ENCODE measurements around the gene TBL2.

DNA sequence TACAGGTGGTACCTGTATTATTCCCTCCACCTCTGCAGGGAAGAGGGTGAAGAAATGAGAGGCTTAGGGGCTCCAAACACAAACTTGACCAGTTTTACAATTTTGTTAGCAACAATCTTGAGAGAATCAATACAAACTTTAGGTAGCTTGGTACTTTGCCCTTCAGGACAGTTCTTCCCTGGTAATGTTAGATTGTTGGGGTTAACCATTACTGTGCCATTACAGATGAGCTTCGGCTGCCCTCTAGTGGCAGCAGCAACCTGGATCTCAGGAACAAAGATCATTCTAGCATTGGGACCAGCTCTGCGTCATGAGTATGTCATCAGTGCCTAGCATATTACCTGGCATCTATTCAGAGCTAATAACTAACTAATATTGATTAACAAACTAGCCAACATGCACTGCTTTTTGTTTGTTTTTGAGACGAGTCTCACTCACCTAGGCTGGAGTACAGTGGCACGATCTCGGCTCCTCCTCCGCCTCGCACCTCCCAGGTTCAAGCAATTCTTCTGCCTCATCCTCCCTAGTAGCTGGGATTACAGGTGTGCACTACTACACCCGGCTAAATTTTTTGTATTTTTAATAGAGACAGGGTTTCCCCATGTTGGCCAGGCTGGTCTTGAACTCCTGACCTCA lies 9.8 kb upstream of the POM121 start:
- PRO-cap, result no peak
- RAMPAGE, long total RNA, result no peak

DNA sequence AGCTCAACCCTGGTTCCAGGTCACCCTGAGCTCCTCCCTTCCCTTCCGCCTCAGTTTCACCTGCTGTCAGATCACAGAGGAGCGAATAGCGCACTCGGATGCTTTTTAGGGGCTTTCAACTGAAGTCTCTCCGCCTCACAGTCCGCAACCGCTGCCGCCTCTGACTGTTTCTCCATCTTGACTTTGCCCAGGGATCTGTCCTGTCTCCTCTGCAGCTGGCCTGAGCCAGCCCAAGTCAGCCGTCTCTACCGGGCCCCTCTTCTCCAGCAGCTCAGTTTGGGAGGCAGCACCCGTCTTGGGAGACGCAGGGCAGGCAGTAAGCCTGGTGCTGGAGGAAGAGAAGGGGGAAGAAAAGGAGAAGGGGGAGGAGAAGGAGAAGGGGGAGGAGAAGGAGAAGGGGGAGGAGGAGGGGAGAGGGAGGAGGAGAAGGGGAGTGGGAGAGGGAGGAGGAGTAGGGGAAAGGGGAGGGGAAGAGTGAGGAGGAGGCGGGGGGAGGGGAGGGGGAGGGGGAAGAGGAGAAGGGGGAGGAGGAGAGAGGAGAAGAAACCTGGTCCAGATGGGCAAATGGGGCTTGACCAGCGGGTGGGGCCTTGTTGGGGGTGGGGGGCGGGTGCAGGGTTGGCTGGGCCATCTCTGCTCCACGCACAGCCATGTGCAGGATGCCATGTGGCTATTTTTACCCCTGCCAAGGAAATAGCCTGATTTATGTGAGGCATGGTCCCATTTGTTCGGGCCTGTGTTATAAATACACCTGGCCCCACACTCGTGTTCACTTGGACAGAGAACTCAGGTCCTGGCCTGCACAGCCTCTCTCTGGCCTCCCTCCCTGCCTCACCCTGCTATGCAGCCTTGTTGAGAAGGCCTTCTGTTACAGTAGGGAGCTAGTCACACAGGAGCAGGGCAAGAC lies 35.9 kb upstream of the FZD9 start:
- PRO-cap, result no peak
- RAMPAGE, long total RNA, result no peak

GRCh38 chr7:73423959-73424730 lies 9.4 kb upstream of the FZD9 start:
- PRO-cap, result bidirectional peak, plus-strand start at chr7:73424195, minus-strand start at chr7:73424114
- RAMPAGE, long total RNA, result no peak

- PRO-cap, result no peak
- RAMPAGE, long total RNA, result no peak
Observed at GRCh38 chr7:73476660-73477785, 43.4 kb downstream of the FZD9 start.

GRCh38 chr7:73578284-73579399 lies at the start of gene TBL2:
Gene TBL2 (minus strand): TSS chr7:73578579.
- PRO-cap, result bidirectional peak, plus-strand start at chr7:73578343, minus-strand start at chr7:73578358; bidirectional peak, plus-strand start at chr7:73579012, minus-strand start at chr7:73578576
- RAMPAGE, long total RNA, result no peak

GRCh38 chr7:73593693-73594333 lies 15.4 kb upstream of the TBL2 start:
- PRO-cap, result no peak
- RAMPAGE, long total RNA, result no peak

DNA sequence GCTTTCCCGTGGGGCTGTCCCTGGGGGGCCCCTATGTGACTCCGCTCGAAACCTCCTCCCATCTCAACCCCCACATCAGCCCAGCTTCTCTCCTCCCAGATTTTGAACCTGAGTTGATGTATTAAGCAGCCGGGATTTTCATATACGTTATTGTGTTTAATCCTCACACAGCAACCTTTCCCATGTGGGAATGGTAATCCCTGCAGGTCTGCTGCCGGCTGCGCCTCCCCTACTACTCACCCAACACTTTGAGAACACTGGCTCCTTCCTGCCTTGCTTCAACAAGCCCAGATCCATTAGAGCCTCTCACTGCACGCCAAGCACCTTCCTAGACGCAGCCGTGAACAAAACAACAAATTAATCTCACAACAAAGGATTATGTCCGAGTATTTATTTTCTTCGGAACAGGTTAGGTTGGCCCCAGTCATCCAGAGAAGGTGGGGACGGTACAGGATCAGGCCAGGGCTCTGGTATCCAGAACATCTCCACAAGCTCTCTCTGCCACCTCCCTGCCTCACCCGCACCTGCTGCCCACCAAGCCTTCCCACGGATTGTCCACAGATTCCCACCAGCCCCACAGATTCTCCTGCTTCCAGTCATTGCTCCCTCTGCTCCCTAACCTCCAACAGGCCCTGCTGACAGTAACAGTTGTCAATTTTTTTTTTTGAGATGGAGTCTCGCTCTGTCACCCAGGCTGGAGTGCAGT lies 4.8 kb upstream of the ABHD11 start:
- PRO-cap, result bidirectional peak, plus-strand start at position 166 of the sequence, minus-strand start at position 259 of the sequence; bidirectional peak, plus-strand start at position 560 of the sequence, minus-strand start at position 500 of the sequence
- RAMPAGE, long total RNA, result no peak

DNA sequence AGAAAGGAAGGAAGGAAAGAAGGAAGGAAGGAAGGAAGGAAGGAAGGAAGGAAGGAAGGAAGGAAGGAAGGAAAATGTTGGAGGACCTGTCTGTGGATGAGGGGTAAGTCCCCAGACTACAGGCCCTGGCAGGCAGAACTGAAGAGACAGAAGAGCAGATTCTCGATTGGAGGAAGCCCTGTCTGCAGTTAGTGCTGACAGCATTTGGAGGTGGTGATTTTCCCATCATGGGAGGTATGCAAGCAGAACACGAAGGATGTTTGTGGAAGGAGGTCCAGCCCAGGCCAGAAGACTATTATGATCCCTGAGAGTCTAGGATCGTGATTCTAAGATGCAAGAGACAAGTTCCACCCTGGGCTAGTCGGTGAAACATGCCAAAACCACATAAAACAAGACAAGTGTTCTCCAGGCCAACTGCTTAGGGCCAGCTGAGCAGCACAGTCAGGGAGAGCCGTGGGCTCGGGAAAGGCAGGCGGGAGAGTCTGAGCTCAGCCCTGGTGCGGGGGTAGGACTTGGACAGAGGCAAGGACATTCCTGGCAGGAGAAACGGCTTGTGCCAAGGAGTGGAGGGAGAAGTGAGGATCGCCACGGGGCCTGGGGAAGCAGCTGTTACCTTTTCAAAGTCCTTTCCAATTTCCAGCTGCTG lies 4.0 kb downstream of the ELN start:
- PRO-cap, result no peak
- RAMPAGE, long total RNA, result no peak

DNA sequence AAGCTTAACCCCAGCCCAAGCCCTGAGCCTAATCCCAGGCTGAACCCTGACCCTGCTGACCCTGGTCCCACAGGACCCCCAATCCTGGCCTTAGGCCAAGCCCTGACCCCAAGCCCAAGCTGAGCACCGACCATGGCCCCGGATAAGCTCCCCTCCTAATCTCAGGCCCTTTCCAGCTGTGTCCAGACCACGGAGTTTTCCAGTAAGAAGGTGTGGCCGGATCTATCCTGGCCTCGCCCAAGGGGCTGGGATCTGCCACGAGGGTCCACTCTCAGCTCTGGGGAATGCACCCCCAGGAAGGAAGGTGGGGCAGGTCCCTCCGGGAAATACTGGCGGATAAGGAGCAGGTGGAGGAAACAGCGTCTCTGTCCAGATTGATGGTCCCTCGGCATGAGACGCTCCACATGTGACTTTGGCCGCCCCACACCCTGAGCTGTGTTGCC lies 10.3 kb downstream of the ELN start:
- PRO-cap, result no peak
- RAMPAGE, long total RNA, result no peak

DNA sequence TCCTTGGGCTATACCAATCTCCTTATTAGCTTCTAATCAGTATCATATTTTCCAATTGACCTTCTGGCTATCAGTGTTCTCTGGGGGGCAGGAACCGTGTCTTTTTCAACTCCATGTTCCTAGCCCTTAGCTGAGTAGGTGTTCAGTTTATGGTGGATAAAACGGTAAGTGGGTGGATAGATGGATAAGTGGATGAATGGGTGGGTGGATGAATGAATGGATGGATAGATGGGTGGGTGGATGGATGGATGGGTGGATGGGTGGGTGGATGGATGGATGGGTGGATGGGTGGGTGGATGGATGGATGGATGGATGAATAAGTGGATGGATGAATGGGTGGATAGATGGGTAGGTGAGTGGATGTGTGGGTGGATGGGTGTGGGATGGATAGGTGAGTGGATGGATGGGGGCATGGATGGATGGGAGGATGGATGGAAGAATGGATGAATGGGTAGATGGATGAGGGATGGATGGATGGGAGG lies 25.5 kb downstream of the ELN start:
- PRO-cap, result no peak
- RAMPAGE, long total RNA, result no peak

DNA sequence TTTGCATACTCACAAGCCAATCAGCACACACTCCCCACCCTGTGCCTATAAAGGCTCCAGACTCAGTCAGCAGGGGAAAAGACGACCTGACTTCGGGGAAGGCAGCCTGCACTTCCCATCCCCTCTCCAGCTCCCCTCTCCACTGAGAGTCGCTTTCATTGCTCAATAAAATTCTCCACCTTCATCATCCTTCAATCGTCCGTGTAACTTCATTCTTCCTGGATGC lies 34.9 kb upstream of the EIF4H start:
- PRO-cap, result bidirectional peak, plus-strand start at position 77 of the sequence, minus-strand start outside the sequence
- RAMPAGE, long total RNA, result no peak

GRCh38 chr7:74183431-74184185 lies 9.5 kb downstream of the EIF4H start:
- PRO-cap, result no peak
- RAMPAGE, long total RNA, result no peak

DNA sequence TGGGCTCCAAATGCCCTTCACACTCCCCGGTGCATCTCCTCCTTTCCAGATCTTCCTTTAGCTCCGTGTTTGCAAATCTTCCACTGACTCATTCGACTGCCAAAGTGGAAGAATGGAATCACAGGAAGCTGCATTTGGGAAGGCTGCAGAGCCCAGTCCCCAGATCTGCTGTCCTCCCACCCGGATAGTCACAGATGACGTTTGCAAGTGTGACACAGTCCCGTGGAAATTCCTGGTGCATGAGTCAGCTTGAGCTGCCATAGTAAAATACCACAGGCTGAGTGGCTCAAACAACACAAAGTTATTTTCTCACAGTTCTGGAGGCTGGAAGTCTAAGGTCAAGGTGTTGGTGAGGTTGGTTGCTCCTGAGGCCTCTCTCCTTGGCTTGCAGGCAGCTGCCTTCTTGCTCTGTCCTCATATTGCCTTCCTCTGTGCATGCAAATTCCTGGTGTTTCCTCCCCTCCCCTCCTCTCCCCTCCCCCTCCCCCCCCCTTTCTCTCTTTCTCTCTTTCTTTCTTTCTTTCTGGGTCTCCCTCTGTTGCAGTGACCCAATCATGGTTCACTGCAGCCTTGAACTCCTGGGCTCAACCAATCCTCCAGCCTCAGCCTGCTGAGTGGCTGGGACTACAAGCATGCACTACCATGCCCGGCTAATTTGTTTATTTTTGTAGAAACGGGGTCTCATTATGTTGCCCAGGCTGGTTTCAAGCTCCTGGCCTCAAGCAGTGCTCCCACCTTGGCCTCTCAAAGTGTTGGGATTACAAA lies 9.4 kb upstream of the CLIP2 start:
- PRO-cap, result bidirectional peak, plus-strand start at position 329 of the sequence, minus-strand start at position 114 of the sequence; bidirectional peak, plus-strand start at position 520 of the sequence, minus-strand start at position 431 of the sequence
- RAMPAGE, long total RNA, result no peak

DNA sequence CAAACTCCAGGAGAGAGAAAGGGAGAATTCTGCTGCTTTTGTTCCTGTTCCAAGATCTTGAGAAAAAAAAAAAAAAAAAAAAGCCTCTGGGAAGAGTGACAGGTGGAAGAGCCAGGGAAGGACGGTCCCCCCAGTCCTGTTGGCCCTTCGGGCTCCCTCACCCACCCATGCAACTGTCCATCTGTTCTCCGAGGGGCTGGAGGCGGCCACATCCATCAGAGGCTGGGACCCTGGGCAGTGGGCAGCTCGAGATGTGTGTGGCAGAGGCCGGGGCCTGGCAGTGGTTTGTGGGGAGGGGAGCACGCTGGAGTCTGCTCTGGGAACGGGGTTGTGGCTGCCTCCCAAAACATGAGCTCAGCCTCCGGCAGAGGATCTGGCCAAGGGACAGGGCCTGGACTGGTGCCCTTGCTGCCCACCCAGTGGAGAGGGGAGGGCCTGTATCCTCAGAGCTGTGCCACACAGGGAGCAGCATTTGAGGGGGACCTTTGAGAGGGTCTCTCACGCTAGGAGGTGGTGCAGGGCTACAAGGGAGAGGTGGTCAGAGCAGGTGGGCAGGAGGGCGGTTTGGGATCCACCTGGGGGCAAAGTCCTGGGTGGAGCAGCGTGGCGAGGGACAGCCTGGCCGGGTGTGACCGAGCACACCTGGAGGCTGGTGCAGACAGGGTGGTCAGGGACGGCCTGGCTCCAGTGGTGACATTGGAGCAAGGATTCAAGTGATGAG lies 35.7 kb downstream of the CLIP2 start:
- PRO-cap, result no peak
- RAMPAGE, long total RNA, result no peak

DNA sequence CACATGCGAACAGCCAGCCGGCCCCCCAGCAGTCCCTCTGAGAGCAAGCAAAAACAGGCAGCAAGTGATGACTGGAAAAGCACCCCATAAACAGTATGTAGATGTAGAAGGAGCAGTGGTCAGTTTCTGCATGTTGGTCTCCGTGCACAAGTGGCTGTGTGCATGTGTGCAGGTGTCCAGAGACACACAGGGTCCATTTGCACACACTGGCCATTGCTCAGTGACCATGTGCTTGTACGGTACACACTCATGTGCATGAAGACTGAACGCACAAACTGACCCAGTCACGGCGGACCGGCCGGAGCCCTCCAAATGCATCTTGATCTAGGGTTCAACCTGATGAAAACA lies 79.7 kb upstream of the GTF2IRD1 start:
- PRO-cap, result no peak
- RAMPAGE, long total RNA, result no peak

- PRO-cap, result unidirectional peak, plus-strand start at chr7:74482786
- RAMPAGE, long total RNA, result no peak
Observed at GRCh38 chr7:74482674-74483033, 28.9 kb downstream of the GTF2IRD1 start.

GRCh38 chr7:74513926-74514806 lies 60.5 kb downstream of the GTF2IRD1 start:
- PRO-cap, result no peak
- RAMPAGE, long total RNA, result no peak

DNA sequence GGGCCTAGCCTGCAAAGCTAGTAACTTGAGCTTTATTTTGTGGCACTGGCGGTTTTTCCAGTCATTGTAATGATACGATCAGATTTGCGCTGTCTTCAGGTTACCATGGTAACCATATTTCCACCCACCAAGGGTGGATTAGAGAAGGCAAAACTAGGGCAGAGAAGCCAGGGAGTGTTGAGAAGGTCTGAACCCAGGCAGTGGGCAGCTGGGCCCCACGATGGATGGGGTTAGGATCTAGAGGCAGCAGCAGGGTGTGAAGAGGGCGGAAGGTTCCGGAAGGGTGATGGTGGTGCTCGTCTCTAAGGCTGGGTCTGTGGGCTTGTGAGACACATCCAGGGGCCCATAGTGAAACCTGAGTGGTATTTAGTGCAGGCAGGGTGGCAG lies 88.0 kb upstream of the GTF2I start:
- PRO-cap, result no peak
- RAMPAGE, long total RNA, result no peak

- PRO-cap, result bidirectional peak, plus-strand start at chr7:74656405, minus-strand start at chr7:74656188
- RAMPAGE, long total RNA, result no peak
Observed at GRCh38 chr7:74656287-74656834, 1.2 kb upstream of the GTF2I start.

- PRO-cap, result no peak
- RAMPAGE, long total RNA, result start-site peak on the plus strand at chr7:74700366-74700395, 77 and 36 reads in 2 replicates
Observed at GRCh38 chr7:74700177-74701352, 43.0 kb downstream of the GTF2I start.